Right atrium auricular region (tissue), 2 donors: ENCODE measurements around a stretch of chr2.

- PRO-cap, result no peak
- RAMPAGE, long total RNA, 2 experiments, result no peak in any of the 2 experiments
These were observed 165.3 kb upstream of the THUMPD2 start for GRCh38 chr2:39944314-39944710.

GRCh38 chr2:40352580-40353382, 99.1 kb downstream of the SLC8A1 start:
- PRO-cap, result unidirectional peak, minus-strand start at chr2:40352889; unidirectional peak, minus-strand start at chr2:40352908
- RAMPAGE, long total RNA, 2 experiments, result no peak in any of the 2 experiments

GRCh38 chr2:40381928-40382482, 69.9 kb downstream of the SLC8A1 start:
- PRO-cap, result no peak
- RAMPAGE, long total RNA, 2 experiments, result no peak in any of the 2 experiments

DNA sequence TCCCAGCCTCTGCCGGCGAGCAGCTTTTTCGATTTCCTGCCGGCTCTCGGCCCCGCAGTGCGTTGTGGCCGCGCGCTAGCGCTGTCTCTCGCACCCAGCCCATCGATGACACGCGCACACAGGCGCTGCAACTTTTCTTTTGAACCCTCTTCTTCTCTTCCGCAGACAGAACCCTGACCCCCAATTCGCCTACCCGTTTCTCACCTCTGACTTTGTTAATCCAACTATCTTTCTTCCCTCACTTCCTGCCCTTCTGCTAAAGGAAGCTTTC, 408 bp upstream of the SLC8A1 start:
- PRO-cap, result no peak
- RAMPAGE, long total RNA, 2 experiments, result no peak in any of the 2 experiments

DNA sequence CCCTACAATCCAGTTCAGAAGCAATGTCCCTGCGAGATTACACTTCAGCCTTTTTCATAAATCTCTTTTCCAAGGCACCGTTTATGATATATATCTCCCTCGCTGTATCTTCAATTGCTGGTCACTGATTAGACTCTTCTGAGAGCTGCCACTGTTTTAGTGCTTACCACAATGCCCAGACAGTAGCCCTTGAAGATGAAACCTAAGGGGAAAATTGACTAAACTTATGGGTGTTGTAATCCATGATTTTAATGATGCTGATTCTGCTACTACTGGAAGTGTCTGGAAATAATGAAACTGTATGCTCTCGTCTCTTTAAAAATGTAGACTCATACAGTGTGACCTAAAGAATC, 5.4 kb upstream of the SLC8A1 start:
- PRO-cap, result no peak
- RAMPAGE, long total RNA, 2 experiments, result no peak in any of the 2 experiments

- PRO-cap, result no peak
- RAMPAGE, long total RNA, 2 experiments, result no peak in any of the 2 experiments
These were observed 265.1 kb upstream of the SLC8A1 start for GRCh38 chr2:40716965-40717345.

DNA sequence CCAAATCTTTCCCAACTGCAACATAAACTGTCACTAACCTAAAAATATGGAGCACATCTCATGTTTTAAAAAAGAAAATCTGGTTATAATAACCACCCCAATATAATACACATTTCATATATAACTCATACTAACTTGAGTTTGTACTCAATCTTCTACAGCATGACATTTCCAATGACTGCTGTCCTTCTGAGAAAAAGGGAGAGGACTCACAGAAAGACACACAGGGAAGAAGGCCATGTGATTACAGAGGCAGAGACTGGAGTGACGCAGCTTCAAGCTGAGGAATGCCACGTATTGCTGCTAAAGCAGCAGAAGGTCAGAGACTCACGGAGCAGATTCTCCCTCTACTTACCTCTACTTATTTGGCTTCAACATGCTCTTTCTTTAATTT, 753.6 kb upstream of the PKDCC start:
- PRO-cap, result bidirectional peak, plus-strand start at position 295 of the sequence, minus-strand start at position 232 of the sequence
- RAMPAGE, long total RNA, 2 experiments, result no peak in any of the 2 experiments

DNA sequence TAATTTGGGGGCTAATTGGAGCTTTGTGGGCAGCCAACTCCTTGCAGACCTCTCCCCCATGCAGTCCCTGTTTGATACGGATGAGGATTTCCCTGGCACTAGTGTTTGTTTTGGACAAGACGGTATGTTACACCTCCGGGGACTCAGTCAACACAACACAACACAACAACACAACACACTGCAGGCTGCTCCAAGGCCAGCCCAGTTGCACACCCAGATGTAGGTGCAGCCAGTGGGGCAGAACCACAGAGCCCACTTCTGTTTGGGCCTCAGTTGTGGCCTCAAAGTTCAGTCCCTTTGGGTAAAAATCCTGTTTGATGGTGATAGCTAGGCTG, 141.0 kb upstream of the PKDCC start:
- PRO-cap, result no peak
- RAMPAGE, long total RNA, 2 experiments, result no peak in any of the 2 experiments

DNA sequence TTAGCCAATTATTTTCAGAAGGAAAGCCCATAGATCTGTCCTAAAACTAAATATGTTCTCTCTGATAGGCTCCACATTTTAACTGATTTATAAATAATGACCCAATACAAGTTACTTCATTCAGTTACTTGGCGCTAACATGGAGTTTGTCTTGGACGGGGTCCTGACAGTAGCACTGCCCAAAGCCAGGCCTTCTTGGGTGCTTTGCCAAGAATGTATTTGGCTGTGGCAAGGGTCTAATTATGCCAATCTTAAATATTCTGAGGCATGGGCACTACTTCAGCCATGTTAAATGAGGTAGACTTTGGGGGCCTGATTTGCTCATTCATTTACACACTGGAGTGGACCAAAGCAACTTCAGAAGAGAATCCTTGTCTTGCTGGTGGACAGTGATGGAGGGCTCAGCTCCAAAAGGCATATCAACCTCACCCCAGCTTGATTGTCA, 135.0 kb upstream of the PKDCC start:
- PRO-cap, result bidirectional peak, plus-strand start at position 329 of the sequence, minus-strand start at position 84 of the sequence
- RAMPAGE, long total RNA, 2 experiments, result no peak in any of the 2 experiments

DNA sequence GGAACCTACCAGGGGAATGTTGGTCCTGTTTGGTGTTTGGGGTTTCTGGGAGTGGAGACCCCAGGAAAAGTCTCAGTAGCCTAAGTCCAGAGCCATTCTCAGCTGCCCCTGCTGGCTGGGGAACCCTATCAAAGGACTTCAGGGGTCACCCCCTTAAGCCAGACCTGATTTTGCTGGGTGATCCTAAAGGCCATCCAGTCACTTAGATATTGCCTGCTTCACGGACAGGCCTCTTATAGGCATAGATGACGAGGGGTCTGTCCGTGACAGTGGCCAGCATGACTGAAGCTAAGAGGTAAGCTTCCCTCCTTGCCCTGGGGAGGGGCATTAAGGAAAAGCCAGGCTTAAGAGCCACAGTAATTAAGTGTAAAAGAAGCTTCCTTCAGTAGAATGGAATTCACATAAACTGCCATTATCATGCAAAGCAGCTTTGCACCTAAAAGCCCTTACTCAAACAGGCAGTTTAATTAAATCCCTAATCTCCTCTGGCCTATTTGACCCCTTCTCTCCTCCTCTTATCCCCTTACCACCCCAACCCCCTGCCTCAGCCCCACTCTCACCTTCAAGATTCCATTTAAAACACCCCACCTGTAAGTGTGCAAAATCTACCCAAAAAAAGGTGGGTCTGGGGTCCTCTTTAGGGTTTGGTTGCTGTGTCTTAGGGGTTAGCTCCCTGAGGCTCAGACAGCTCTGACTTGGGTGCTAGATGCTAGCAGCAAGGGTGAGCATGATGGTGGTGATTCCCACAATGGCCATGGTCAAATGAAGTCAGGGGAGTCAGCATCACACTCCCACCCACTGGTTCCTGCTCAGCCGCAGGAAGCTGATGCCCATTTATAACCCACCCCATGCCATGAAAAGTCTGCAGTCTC, 99.3 kb upstream of the PKDCC start:
- PRO-cap, result no peak
- RAMPAGE, long total RNA, 2 experiments, result no peak in any of the 2 experiments

DNA sequence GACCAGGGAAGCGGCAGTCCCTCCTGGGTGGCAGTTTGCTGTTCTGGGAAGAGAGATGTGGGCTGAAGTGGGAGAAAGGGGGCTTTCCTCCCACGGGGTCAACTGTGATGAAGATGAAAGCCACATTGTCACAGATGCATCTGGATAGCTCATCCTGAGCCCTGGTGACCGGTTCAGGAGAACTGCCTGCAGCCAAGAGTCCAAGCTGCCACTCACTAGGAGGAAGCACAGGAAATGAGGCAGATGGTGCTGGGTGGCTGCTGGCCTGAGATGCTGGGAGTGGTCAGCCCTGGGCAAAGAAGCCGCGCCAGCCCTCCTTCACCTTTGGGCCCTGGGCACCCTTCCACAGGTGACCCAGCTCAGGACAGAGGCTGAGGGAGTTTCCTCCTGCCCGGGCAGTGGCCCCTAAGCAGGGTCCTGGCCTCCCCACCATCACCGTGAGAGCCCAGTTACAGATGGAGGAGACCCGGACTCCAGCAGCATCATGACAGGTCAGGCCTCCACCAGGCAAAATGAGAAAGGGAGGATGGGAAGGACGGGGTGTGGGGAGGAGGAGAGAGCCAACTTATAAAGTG, 92.9 kb upstream of the PKDCC start:
- PRO-cap, result no peak
- RAMPAGE, long total RNA, 2 experiments, result no peak in any of the 2 experiments

DNA sequence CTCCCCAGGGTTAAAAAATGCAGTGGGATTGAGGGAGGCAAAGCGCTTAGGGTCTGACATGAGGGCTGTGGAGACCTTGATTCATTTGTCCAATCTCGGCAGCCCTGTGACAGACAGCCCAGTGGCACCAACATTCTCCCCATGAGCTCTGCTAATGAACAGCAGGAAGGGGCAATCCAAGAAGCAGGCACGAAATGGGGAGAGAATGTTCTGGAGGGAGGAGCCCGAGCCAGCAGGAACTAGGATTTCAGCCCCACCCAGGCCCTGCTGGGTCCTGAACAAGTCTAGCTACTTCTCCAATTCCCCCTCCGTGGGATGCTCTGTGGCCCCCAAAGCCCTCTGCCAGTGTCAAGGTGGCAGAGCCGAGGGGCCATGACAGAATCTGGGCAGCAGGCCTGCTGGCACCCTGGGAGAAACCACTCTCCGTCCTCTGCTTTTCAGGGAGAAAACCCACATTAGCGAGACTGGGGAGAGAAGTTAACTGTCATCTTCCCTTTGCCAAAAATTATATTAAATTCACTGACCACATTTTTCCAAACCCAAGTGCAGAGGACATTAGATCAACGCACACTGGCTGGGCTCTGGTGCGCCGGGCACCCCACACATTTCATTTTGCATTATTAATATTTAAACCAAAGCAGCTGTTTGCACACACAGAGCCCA, 80.3 kb upstream of the PKDCC start:
- PRO-cap, result bidirectional peak, plus-strand start at position 299 of the sequence, minus-strand start at position 156 of the sequence; bidirectional peak, plus-strand start at position 542 of the sequence, minus-strand start at position 502 of the sequence
- RAMPAGE, long total RNA, 2 experiments, result no peak in any of the 2 experiments

DNA sequence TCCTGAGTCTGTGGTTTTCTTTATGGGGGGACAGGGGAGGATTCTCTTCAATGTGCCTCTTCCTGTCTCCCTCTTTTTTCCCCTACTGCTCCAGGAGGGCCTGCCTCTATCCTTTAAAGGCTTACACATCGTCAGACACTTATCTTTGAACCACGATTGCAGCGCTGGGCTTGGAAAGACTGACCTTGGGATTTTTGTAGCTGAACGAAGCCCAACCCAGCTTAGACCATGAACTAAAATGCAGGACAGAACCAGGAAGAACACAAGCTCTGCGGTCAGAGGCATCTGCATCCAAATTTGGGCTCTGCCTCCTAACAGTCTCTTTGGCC, 7.0 kb upstream of the PKDCC start:
- PRO-cap, result bidirectional peak, plus-strand start at position 259 of the sequence, minus-strand start at position 87 of the sequence
- RAMPAGE, long total RNA, 2 experiments, result no peak in any of the 2 experiments

- PRO-cap, result bidirectional peak, plus-strand start at chr2:42051932, minus-strand start at chr2:42051764
- RAMPAGE, long total RNA, 2 experiments, result no peak in any of the 2 experiments
These were observed 4.0 kb downstream of the PKDCC start for GRCh38 chr2:42051397-42052568.

DNA sequence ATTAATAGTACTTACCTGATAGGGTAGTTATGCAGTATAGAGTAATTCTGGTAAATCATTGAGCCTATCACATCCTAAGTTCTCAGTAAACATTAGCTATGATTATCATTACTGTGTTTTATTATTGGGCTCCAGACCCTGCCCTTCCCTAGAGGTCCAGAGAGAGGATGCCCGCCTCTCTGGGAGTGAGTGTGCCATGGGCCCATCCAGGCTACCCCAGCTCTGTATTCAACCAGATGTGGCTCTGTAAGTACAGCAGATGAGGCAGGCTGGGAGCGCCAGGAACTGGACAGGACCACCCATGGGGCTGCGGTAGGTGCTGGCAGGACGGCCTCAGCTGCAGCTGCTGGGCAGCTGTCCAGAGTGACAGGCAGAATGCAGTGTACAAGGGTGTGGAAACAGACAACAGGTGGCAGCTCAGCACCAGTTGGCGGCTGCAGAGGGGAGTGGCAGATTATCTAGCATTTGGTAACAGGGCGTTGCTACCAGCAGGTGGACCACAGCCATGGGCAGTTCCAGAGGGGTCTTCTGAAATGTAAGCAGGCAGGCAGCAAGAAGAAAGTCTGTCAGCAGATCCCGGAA, 24.4 kb downstream of the PKDCC start:
- PRO-cap, result no peak
- RAMPAGE, long total RNA, 2 experiments, result no peak in any of the 2 experiments

DNA sequence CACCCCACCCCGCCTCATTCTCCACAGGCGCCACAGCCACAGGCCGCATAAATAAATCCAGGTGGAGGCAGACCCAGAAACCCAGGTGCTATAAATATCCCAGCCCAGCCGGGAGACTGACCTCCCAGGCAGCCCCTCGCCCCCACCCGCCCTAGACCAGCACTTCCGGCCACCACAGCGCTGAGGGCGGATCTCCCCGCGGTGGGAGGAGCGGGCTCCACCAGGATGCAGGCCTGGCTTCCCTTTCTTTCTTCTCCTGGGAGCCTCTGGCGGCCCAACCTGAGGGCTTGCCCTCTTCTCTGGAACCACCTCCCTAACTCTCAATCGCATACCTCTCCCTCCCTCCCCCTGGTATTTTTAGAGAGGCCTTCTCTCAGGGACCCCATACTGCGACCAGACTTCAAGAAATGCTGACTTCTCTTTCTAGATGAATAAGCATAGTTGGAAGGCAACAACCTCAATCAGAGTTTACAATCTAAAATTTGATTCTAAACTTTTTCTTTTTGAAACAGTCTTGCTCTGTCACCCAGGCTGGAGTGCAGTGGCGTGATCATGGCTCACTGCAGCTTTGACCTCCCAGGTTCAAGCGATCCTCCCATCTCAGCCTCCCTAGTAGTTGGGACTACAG, 54.9 kb downstream of the PKDCC start:
- PRO-cap, result bidirectional peak, plus-strand start at position 251 of the sequence, minus-strand start at position 144 of the sequence
- RAMPAGE, long total RNA, 2 experiments, result no peak in any of the 2 experiments

DNA sequence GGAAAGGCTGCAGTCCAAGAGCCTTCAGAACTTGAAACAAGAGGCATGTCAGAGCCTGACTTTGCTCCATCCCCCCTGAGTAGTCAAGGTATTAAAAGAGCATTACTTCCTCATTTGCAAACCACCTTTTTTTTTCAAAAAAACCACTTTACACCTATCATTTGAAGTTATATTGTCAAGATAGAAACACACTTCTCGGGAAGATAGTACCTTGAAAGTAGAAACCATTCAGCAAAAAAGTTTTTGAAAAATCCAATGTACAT, 41.7 kb upstream of the EML4 start:
- PRO-cap, result no peak
- RAMPAGE, long total RNA, 2 experiments, result no peak in any of the 2 experiments

DNA sequence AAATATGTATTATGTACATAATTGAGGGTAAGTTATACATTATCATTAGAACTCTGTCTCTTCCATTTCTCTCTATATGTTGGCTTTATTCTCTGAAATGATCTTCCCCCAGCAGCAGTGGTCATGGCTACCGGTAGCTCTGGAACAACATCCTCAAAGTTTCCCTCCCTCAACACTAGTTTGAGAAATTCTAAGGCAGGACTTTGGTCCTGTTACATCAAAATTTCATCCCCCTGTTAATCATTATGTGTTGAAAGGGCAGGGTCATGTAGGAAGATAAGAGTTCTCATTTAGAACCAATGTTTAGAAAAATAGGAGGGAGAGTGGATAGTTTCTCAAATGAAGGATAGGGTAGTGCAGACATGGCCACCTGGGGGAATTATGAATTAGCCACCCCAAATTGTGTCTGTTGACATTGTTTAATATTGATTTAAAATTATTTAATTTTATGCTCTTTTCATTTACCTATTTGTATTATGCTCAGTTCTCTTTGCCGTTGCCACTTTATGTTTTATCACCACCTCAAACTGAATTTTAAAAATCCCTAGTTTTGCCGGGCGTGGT, 22.2 kb downstream of the EML4 start:
- PRO-cap, result no peak
- RAMPAGE, long total RNA, 2 experiments, result no peak in any of the 2 experiments

DNA sequence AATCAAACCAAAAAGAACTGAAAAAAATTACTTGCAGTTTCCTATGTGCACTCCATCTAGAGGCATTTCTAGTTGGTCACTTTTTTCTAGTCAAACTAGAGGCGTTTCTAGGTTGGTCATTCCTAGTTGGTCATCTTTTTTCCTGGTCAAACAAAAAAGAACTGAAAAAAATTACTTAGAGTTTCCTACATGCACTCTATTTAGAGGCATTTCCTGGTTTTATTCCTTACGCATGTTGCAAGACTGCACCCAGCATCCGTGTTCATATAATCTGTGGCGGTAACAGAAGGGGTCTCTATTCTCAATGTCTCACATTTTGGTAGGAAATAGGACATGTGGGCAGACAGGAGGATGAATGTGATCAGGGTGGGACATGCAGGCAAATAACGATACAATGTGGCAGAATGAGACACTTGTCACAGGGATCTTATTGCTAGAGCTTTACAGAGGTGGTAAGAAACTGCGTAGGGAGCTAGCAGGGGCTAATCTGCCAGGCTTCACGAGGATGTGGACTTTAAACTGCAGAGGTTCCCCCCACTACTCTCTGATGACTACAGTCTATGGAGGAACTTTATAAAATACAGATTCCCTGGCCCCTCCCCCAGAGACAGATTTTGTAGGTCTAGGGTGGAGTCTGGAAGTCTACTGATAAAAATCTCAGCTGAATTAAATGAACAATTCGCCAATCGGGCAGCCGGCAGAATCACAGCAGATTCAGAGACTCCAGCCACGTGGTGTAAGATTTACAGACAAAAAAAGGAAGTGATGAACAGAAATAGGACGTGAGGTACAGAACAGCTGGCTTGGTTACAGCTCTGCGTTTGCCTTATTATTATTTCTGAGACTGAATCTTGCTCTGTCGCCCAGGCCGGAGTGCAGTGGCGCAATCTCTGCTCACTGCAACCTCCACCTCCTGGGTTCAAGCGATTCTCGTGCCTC, 21.7 kb upstream of the MTA3 start:
- PRO-cap, result no peak
- RAMPAGE, long total RNA, 2 experiments, result no peak in any of the 2 experiments

DNA sequence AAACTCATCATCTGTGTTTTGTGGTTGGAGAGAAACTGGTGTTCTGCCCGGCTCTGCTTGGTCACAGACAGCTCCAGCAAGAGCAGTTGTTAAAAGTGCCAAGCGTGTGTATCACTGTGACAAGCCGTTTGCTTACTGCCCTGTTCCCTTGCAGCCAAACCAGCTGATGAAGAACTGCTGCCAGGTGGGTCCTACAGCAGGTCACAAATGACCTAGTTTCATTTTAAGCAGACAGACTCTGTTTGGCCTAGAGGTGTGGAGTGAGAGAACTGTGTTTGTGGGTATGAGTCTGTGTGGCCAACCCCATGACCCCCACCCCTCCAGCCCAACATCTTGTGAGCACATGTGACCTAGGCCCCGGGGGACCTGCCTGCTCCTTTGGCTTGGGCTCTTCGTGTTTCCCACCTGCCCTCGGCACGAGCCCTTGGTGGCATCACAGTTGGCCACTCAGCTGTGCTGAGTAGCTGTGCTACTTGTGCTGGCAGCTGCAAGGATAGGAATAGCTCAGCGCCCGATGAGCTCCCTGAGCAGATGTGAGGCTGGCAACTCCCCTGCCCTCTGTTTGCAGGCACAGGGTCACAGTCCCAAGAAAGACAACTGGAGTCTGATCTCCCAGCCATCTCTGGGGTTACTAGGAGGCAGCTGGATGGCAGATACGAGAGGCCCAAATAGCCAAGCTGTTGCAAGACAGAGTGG, 9.7 kb downstream of the OXER1 start:
- PRO-cap, result no peak
- RAMPAGE, long total RNA, 2 experiments, result no peak in any of the 2 experiments